ENCODE results near the gene GJA4.

DNA sequence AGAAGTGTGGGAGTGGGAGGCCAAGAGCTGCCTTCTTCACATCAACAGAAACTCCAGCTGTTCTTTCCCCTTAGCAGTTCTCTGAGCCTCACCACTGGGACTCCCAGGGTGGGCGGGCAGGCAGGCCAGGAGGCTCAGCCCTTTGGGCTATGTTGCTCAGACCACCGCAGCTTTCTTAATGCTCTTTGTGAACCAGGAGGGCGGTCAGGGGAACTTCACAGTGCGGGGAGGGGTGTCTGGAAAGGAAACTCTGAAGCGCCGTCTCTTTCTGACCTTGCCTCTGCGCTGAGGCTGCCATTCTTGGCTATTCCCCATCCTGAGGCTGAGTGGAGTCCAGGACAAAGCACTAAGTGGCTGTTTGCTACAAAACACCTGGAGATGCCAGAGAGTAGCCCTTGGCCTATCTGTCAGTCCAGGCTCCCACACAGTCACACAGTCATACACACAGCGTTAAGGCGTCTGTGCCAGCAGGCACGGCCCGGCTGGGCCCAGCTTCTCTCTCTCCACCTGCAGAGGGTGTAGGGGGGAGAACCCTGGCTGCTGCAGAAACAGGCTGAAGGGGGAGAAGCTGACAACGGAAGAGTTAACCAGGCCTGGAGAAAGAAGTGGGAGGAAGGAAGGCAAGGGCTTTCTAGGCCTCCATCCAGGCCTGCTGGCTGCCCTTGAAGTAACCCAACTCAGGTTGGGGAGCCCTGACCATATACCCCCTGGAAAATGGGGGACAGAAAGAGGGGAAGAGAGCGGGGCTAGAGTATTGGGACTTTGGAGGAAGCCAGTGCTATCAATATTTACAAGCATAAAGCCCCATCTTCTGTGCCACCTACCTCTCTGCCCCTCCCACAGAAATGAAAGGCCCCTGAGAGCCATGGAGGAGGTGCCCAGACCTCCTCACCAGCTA lies 3.2 kb upstream of the A3GALT2 start:
- PRO-cap = no peak
- RAMPAGE, long total RNA, 4 experiments = no peak in any of the 4 experiments

GRCh38 chr1:33342139-33343033 lies 21.5 kb upstream of the A3GALT2 start:
- PRO-cap = bidirectional peak, plus-strand start at chr1:33342596, minus-strand start at chr1:33342222; unidirectional peak, minus-strand start at chr1:33342660
- RAMPAGE, long total RNA, 4 experiments = no peak in any of the 4 experiments

- PRO-cap = bidirectional peak, plus-strand start at chr1:33348379, minus-strand start at chr1:33348283
- RAMPAGE, long total RNA, 4 experiments = no peak in any of the 4 experiments
Observed at GRCh38 chr1:33348174-33348570, 27.3 kb upstream of the A3GALT2 start.

DNA sequence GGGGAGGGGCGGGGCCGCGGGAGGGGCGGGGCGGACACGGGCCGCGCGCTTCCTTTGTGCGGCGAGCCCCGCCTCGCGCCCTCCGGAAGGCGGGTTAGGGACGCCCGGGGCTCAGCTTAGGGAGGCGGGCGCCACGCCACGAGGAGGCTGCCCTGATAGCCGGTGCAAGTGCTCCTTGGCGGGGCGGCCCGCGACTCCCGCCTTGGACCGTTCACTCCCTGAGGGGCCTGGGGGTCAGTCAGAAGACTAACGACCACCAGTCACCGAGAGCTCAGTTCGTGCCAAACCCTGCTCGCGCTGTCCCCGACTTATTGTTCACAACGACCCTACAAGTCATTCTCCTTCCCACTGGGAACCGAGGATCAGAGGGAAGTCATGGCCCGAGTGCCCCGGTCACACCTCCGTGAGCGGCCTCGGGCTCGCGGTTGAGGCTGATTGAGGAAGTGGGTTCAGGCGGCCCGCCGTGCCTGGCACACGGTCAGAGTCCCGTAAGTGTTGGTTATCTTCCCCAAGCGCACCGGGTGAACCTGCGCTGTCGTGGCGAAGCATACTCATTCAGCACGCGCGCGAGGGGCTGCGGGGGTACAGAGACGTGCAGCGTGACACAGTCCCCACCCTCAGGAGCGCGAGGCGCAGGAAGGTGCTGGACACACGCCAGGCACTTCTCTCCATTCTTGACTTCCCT lies 29.2 kb upstream of the A3GALT2 start:
- PRO-cap = bidirectional peak, plus-strand start at position 114 of the sequence, minus-strand start outside the sequence
- RAMPAGE, long total RNA, 4 experiments = no peak in any of the 4 experiments

DNA sequence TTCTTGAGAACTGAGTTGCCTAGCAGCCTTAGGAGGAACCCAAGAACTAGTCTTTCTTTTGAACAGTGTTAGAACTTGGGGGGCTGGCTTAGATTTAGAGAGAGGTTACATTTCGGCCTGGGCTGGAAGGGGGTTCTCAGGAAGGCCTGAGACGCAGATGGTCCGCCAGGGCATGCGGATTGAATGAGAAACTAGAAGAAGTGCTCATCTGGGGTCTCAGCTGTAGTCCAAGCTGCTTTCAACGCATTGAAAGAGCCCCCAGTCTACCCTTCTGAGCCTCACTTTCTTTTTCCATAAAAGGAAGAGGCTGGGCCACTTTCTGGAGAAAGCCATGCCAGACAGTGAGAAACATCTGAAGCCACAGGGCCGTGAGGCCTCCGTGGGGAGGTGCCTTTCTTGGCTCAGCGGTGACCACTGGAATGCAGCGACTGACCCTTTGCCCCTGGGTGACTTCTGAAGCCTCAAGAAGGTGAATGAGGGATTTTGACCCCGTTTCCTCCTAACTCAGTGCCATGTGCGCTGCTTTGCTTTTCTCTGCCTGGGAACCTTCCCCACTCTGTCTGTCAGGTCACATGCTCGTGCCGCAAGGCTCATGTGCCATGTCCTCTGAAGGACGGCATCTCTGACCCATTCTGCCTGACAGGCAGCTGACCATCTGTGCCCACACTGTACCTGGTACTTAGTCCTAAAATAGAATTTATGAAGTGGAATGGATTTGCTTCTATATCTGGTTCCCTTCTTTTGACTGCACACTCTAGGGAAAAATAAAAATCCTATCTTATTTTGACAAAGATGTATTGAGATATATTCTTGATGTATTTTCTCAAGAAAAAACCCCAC lies 44.6 kb upstream of the A3GALT2 start:
- PRO-cap = unidirectional peak, plus-strand start at position 363 of the sequence; unidirectional peak, minus-strand start at position 558 of the sequence
- RAMPAGE, long total RNA, 4 experiments = no peak in any of the 4 experiments

GRCh38 chr1:33461473-33461775 lies 11.0 kb upstream of the ZSCAN20 start:
- PRO-cap = no peak
- RAMPAGE, long total RNA, 4 experiments = no peak in any of the 4 experiments

- PRO-cap = no peak
- RAMPAGE, long total RNA, 4 experiments = no peak in any of the 4 experiments
Observed at GRCh38 chr1:33466201-33466400, 6.3 kb upstream of the ZSCAN20 start.

DNA sequence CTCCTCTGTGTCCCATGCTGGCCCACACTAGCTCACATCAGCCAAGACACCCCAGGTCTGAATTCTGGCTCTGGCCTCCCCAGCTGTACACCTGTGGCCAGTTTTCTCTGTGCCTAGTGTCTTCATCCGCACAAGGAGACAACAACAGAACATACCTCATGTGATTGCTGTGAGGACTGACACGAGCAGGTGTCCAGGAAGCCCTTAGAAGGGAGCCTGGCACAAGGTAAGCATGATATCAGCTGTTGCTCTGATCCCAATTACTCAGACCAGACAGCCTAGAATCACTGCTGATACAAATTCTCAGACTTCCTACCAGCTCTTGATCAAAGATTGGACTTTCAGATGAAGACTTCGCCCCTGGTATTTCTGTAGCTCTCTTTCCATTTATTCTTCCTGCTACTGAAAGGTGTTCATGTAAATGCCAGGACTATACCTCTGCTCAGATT lies 71.2 kb upstream of the GJB5 start:
- PRO-cap = no peak
- RAMPAGE, long total RNA, 4 experiments = no peak in any of the 4 experiments

DNA sequence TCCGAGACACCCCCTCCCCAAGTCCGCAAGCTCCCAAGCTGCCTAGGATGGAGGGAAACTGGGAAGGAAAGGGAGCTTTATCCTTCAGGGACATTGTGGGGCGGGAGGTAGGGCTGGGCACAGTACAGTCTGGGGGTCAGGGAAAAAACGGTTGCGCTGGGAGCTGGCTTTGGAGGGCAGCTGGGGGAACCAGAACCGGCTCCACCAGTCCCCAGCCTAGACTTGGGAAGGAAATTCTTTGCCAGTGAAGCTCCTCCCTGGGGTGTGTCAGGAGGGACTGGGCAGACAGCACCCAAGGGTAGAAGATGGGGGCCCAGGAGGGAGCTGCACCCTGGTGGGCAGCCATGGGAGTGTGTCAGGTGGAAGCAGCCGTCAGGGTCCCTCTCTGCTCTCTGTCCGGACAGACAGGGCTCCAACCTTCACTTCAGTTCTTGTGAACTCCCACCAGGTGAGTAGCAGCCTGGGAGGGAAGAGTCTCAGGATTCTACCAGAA lies 1.0 kb downstream of the GJB3 start:
- PRO-cap = no peak
- RAMPAGE, long total RNA, 4 experiments = no peak in any of the 4 experiments

GRCh38 chr1:34792650-34793152 lies at the start of gene GJA4:
GJA4 (plus strand) TSS chr1:34792999.
- PRO-cap = bidirectional peak, plus-strand start at chr1:34792999, minus-strand start at chr1:34792906
- RAMPAGE, long total RNA, 4 experiments = start-site peak on the plus strand in 4 of 4 experiments, at chr1:34792994-34793003 at its widest, 57 to 172 reads per replicate

DNA sequence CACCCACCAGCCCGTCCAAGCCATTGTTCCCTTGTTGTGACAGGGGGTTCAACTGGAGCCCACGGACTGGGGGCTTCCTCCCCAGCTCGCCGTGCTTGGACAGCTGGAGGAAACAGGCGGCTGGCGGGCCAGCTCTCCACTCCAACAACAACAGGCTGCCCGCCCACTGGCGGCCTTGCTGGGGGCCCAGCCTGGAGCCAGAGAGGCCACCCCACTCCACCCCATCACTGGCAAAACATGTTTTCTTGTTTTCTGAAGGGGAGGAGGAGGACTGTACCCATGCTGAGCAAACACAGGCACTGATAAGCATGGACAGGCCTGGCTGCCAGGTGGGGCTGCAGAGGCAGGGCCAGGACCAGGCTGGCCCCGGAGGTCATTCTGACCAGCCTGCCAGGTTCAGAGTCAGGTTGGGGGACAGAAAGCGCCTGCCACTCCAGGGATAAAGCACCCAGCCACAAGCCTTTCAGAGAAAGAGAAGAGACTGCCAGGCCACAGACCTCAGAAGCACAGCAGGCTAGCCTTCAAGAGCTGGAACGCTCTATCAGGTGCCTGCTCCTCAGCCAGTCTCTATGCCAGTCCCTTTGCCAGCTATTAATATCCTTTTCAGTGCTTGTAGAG lies 32.8 kb downstream of the GJA4 start:
- PRO-cap = no peak
- RAMPAGE, long total RNA, 4 experiments = no peak in any of the 4 experiments

DNA sequence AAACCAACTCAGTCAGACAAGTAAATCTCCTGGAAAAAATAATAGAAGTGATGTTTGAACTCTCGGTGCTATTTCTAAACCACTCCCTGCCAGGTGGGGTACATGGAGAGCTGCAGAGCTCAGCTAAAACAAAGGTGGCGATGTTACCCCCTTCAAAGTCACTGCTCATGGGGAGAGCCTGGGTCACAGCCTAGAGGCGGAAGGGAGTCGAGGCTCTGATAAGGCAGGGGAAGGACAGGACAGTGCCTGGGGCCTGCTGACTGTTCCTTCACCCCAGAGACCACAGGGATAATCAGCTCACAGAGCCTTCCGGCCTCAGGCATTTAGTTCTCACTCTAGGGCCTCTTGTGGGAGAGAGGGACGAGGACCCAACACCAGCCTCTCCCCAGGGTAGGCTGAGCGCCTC lies 14.2 kb downstream of the SMIM12 start:
- PRO-cap = no peak
- RAMPAGE, long total RNA, 4 experiments = no peak in any of the 4 experiments

DNA sequence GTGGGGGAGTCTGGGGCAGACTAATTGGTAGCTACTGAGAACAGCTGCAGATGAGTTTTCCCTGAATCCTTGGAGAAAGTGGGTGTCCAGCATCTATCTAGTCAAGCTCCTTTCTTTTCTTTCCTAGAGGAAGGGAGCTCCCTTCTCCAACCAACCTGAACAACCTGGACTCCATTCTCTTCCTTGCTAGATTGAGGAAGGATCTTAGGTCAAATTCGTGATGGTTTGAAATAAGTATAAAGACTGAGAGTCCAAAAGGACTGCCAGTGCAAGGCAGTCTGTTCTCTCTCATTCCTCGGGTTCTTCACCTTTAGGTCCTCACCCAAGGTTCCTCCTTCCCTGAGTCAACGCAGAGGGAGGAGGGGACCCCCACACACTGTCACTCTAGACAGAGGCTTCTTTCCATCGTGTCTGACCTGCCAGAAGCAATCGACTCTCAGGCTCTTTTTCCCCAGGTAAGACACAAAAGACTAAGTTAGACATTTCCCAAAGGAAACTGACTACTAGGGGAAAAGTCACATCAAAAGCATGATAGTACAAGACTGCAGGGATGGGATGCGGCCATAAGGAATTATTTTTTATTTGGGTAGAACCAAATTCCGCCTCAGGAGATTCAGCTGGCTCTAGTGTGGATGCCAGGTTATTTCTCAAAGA lies 12.2 kb downstream of the TMEM35B start:
- PRO-cap = no peak
- RAMPAGE, long total RNA, 4 experiments = no peak in any of the 4 experiments

DNA sequence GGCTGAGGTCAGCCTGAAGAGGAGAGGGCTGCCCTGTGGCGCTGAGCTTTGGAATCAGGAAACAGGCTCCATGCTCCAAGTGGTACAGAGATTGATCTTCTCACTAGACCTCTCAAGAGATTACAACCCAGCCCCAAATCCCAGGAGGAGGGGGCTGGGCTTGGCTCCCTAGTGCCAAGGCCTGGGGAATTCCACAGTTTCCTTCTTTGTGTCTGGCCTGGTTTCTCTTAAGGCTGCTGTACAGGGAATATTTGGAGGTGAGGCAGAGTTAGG lies 1.1 kb downstream of the TMEM35B start:
- PRO-cap = no peak
- RAMPAGE, long total RNA, 4 experiments = no peak in any of the 4 experiments

- PRO-cap = no peak
- RAMPAGE, long total RNA, 4 experiments = no peak in any of the 4 experiments
Observed at GRCh38 chr1:35350719-35351342, 82.3 kb downstream of the ZMYM4 start.

- PRO-cap = no peak
- RAMPAGE, long total RNA, 4 experiments = no peak in any of the 4 experiments
Observed at GRCh38 chr1:35404494-35405320, 136.2 kb downstream of the ZMYM4 start.

- PRO-cap = no peak
- RAMPAGE, long total RNA, 4 experiments = no peak in any of the 4 experiments
Observed at GRCh38 chr1:35499827-35500205, 57.4 kb downstream of the KIAA0319L start.

- PRO-cap = no peak
- RAMPAGE, long total RNA, 4 experiments = no peak in any of the 4 experiments
Observed at GRCh38 chr1:35707113-35707659, 11.5 kb downstream of the C1orf216 start.

GRCh38 chr1:35809903-35810519 lies 2.2 kb downstream of the AGO4 start:
- PRO-cap = no peak
- RAMPAGE, long total RNA, 4 experiments = no peak in any of the 4 experiments

- PRO-cap = no peak
- RAMPAGE, long total RNA, 4 experiments = no peak in any of the 4 experiments
Observed at GRCh38 chr1:35883549-35884381, 756 bp downstream of the AGO1 start.

Measured in esophagus muscularis mucosa (tissue), 4 donors.